Skeletal muscle cell (primary cell): ENCODE results near the genes GAST and STAT3.

- RRBS = no CpG with 5 or more reads among the region's 7 CpGs
Measured at GRCh38 chr17:41705232-41705681, 6.9 kb upstream of the GAST start.

- RRBS = no CpG with 5 or more reads among the region's 6 CpGs
Measured at GRCh38 chr17:41712047-41712504, at the start of gene GAST. TSS of gene GAST (plus strand) at chr17:41712331.

DNA sequence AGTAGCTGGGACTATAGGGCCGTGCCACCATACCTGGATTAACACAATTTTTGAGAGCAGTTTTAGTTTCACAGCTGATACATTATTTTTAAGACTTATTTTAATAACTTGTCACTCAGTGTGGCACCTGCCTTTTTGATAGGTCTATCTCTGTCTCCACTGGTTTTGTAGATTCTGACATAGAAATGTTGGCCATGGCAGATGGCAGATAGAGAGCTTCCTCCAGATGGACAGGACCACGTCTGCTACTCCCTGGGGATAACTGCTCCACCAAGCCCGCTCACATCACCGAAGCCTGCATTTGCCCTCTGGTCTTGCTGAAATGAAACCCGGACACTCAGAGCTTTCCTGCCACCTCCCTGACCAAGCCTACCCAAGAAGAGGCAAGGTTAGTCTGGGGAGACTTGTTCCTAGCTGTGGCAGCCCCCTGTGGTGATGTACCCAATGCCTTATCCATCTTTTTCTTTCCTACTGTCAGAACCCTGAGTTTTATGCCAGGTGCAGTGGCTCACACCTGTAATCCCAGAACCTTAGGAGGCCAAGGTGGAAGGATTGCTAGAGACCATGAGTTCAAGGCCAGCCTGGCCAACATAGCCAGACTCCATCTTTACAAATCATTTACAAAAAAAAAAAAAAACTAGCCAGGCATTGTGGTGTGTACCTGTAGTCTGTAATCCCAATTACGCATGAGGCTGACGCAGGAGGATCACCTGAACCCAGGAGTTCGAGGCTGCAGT is 16.5 kb upstream of the HAP1 start:
- RRBS = no CpG with 5 or more reads among the region's 8 CpGs

- RRBS = no CpG with 5 or more reads among the region's 24 CpGs
Measured at GRCh38 chr17:41762794-41763497, 23.6 kb downstream of the JUP start.

DNA sequence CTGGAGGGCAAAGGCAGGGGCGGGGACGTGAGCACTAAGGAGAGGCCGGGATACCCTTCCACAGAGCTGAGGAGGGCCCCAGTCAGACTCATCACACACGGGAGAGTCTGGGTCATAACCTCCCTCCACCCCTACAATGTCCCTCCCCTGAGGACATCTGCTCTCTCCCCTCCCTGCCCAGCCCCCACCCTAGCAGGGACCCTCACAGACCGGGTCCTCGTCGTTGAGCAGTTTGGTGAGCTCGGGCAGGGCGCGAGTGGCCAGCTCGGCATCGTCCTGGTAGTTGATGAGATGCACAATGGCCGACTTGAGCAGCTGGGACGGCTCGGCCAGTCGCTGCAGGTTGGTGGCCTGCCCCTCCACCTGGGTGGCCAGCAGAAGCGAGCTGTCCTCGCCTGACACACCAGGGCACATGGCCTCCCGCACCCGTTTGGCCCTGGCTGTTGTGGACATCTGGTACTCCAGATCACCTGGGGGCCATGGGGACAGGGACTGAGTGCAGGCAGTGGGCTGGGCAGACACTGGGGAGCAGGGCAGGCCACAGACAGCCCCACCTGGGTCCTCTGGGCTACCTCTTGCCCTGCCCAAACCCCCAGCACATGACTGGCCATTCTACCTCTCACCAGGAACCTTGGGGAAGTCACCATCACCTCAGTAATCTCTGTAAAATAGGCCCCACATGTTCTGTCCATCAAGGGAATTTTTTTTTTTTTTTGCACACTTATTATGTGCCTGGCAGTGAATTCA is 17.1 kb downstream of the JUP start:
- RRBS = no CpG with 5 or more reads among the region's 20 CpGs

- RRBS = no CpG with 5 or more reads among the region's 6 CpGs
Measured at GRCh38 chr17:41782107-41782646, 4.3 kb downstream of the JUP start.

- RRBS = no CpG with 5 or more reads among the region's 5 CpGs
Measured at GRCh38 chr17:41895905-41896198, 22.9 kb downstream of the ACLY start.

DNA sequence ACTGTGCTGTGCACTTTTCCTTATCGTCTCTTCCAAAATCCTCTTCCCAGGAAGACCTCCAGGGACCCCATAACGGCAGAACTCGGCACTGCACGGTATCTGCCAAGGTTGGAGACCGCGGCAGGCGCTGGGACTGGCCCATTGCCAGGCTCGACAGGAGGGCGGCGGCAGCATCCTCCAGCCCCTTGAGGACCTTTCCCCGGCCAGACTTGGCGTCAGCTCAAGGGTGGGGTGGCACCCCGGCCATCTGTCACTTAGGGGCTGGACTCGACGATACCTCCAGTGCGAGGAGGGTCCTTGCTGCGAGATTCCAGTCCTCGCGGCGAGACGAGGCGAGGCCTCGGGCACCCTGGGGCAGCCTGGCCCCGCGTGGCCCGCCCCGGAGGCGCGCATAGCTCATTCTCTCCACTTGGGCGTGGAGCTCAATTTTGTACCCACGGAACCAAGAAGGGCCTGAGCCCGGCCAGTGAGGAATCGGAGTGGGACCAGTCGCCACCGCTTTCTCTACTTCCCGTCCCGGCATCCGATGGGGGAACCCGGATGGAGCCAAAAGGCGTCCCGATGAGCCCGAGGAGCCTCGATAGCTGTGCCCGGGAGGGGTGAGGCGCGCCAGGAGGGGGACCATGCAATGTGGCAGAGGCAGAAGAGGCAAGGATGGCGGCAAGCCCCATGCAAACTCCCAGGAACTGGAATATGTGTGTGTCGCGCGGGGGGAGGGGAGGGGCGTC is 621 bp downstream of the ACLY start:
- RRBS = under 1% methylated on average over 20 of the region's 51 CpGs

GRCh38 chr17:41996889-41997367 is 20.3 kb downstream of the DNAJC7 start:
- RRBS = 100% methylated on average over 1 of the region's 6 CpGs

DNA sequence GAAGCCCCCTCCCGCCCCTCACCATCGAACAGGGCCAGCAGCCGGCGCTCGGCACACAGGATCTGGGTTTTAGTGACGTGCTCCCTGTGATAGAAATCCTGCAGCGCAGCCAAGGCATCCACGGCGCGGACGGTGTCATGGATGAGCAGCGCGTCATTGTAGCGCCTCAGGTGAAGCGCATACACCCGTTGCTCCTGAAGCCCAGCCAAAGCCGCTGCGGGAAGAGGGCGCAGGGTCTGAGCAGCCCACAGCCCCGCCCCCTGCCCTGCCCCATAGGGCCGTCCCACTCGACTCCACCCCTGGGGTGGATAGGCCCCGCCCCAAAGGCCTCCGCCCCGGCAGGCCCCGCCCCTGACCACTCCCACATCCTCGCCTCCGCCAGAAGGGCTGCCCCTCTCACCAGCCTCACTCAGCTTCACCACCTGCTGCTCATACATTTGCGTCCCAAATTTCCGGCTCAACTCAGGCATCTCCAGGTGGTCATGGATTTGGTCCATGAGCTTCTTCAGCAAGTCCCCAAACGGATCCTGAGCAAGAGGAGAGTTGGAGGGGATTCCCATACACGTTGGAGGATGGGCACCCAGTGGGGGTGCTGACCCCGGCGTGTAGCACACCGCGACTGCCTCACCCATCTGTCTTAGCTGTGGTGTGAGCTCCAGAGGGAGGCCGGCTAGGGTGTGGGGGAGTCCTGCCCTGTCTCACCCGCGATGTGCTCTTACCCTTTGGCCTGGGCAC is 4.8 kb downstream of the DHX58 start:
- RRBS = 15% methylated on average over 8 of the region's 39 CpGs

DNA sequence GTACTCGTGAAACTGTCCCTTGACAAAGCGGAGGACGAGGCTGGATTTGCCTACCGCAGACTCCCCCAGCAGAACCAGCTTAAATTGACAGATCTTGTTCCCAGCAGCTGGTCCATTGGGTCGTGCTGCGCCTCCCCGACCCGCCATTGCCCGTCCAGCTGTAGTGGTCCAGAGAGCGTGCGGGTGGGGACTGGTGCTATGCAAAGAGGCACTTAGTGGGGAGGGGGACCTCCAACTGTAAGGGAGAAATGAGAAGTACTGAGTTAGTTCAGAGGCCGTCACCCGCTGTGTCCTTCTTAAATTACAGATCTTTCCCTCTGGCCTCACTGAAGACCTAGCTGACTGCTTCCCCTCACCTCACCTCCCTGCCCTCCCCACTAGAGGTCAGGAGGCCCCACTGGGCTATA is 7.8 kb downstream of the HSPB9 start:
- RRBS = no CpG with 5 or more reads among the region's 13 CpGs

GRCh38 chr17:42142109-42142605 is 12.6 kb downstream of the RAB5C start:
- RRBS = no CpG with 5 or more reads among the region's 7 CpGs

- RRBS = no CpG with 5 or more reads among the region's 13 CpGs
Measured at GRCh38 chr17:42178798-42179003, 2.2 kb downstream of the KCNH4 start.

- RRBS = no CpG with 5 or more reads among the region's 7 CpGs
Measured at GRCh38 chr17:42272091-42273174, 3.8 kb downstream of the STAT5B start.

GRCh38 chr17:42273509-42274355 is 2.5 kb downstream of the STAT5B start:
- RRBS = no CpG with 5 or more reads among the region's 7 CpGs

DNA sequence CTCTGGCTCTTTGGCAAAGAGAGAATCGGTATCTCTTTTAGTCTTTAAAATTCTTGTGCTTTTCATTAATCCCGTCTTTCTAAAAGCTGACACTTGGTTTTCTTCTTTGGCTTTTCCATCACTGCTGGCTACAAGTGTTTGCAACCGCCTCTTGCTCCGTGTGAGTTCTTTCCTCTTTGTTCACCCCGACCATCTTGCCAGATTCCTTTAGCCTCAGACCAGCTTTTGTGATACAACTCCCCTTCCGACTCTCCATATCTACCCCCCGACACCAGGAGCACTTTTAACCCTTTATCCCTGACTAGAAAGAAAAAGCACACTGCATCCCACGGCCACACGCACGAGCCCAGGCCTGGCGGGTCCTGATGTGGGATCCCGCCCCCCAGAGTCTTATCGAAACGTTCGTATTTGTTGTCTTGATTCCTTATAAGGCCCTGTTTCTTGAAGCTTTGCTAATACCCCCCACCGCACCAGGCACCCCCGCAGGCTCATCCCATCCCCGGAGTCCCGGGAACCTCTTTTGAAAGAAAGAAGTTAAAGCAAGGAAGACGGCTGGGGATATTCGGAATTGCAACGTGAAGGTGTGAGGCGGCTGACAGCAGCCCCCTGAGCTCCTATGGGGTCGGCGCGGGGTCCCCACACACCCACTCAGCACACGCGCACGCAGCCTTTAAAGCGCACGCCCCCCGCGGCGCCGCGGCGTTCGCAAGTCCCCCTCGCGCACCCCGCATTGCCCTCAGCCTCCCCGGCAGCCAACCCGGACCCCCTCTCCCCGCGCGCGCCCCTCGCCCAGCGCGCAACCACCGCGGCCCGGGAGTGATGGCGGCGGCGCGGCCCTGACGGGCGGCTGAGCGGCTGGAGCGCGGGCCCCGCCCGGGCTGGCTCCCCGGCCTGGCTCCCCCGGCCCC is 626 bp downstream of the STAT5B start:
- RRBS = under 1% methylated on average over 22 of the region's 66 CpGs

- RRBS = no CpG with 5 or more reads among the region's 8 CpGs
Measured at GRCh38 chr17:42378394-42378764, 9.9 kb downstream of the STAT3 start.

- RRBS = no CpG with 5 or more reads among the region's 2 CpGs
Measured at GRCh38 chr17:42381732-42382242, 6.5 kb downstream of the STAT3 start.

GRCh38 chr17:42387066-42387653 is 1.1 kb downstream of the STAT3 start:
- RRBS = no CpG with 5 or more reads among the region's 8 CpGs

DNA sequence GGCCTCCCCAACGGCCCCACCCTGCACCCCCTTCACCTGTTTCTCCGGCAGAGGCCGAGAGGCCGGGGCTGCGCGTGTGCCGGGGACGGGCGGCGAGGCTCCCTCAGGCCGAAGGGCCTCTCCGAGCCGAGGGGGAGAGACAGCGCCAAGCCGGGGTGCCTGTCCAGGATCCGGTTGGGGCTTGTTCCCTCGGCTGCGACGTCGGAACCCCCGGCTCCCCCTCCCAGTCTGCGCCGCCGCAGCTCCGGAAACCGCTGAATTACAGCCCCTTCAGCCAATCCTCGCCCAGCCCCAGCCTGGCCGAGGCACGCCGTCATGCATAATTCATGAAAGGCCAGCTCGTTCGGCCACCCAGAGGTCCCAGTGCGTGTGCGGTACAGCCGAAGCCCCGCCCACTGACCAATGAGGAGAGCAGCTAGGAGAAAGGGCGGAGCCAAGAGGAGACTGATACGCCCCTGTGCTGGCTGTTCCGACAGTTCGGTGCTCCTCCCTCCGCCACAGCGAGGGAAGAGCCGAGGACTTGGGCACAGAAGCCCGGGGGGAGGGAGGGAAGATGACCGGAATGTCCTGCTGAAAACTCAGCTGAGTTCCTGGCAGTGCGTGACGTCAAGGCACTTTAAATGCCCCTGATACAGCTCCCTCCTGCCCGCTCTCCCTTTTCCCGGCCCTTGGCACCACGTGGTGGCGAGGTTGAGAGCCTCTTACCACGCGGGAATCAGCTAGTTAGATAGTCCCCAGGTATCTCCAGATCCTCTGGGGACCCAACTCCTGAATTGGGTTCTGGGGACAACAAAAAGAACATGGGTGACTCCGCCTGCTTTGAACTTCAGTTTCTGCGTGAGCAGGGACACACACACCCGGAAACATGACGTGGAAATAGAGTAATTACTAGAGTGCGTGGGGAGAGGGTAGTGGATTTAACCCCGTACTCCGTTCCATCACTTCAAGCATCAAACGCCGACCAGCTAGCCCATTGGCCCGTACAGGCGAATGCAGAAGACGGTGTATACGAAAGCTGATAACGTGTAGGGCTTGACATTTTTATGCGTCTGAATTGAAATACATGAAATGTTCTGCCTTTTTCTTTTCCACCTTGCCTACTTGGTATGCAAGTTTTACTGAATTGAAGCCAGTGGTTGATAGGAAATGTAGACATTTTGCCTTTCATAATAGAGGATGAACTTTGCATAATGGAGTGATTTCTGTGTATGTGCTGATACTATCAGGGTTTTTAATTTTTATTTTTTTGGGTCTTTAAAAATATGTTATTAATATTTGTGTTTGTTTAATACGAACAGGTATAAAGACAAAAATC is at the start of gene STAT3:
STAT3 (minus strand) TSS at position 200 of the 1,315 bp plus-strand sequence.
- RRBS = under 1% methylated on average over 11 of the region's 69 CpGs